Melanocyte of skin (primary cell): Measurements from ENCODE around the genes CCDC89 and CCDC81.

DNA sequence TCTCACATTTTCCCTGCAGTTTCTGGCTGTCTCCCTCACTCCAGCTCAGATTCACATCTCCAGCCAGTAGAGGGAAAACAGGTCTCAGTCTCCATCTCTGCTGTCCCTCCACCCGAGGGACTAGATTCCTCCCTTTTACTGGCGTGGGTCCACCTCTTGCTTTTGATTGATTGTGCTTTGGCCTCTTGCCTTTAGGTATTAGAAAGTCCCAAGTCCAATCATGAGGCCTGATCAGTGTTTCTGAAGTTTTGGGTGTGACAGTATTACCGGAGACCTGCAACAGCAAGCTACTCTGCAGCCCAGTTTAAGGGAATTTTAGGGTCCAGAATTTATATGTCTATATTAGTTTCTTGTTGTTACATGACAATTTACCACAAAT is 805.1 kb upstream of the CCDC90B start:
- CAGE, long polyA plus RNA, 2 experiments: no peak in any of the 2 experiments

- CAGE, long polyA plus RNA, 2 experiments: no peak in any of the 2 experiments
Observed at GRCh38 chr11:85659295-85660132, 5.4 kb downstream of the CREBZF start.

- CAGE, long polyA plus RNA, 2 experiments: no peak in any of the 2 experiments
Observed at GRCh38 chr11:85685473-85686306, at the start of gene CCDC89. TSS of gene CCDC89 (minus strand) at chr11:85686195.

- CAGE, long polyA plus RNA, 2 experiments: no peak in any of the 2 experiments
Observed at GRCh38 chr11:85718752-85719509, 32.9 kb upstream of the CCDC89 start.

GRCh38 chr11:85737561-85738203 is 51.7 kb upstream of the CCDC89 start:
- CAGE, long polyA plus RNA, 2 experiments: no peak in any of the 2 experiments

GRCh38 chr11:85752244-85752748 is 58.6 kb downstream of the SYTL2 start:
- CAGE, long polyA plus RNA, 2 experiments: no peak in any of the 2 experiments

GRCh38 chr11:85752749-85753812 is 57.9 kb downstream of the SYTL2 start:
- CAGE, long polyA plus RNA, 2 experiments: no peak in any of the 2 experiments

DNA sequence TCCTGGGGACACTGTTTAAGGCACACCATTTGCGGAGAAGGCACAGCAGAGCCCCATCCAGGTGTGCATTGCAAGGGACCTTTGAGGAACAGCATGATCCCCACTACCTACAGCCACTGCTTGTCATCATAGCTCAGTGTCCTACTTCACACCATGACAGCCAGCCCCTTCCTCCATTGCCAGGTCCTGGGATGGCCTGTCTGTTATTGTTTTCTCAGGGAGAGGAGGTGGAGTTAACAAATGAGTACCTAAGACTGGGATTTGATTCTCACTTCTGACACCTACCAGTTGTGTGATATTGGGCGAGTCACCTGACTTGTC is 54.8 kb downstream of the SYTL2 start:
- CAGE, long polyA plus RNA, 2 experiments: no peak in any of the 2 experiments

GRCh38 chr11:85784802-85785422 is 26.0 kb downstream of the SYTL2 start:
- CAGE, long polyA plus RNA, 2 experiments: no peak in any of the 2 experiments

GRCh38 chr11:85809676-85810453 is 1.1 kb downstream of the SYTL2 start:
- CAGE, long polyA plus RNA, 2 experiments: no peak in any of the 2 experiments

- CAGE, long polyA plus RNA, 2 experiments: no peak in any of the 2 experiments
Observed at GRCh38 chr11:85855493-85855853, 290 bp downstream of the CCDC83 start.

- CAGE, long polyA plus RNA, 2 experiments: no peak in any of the 2 experiments
Observed at GRCh38 chr11:85957463-85958579, 102.6 kb downstream of the CCDC83 start.

GRCh38 chr11:86151844-86152078 is 82.9 kb upstream of the PICALM start:
- CAGE, long polyA plus RNA, 2 experiments: no peak in any of the 2 experiments

GRCh38 chr11:86152079-86152299 is 83.1 kb upstream of the PICALM start:
- CAGE, long polyA plus RNA, 2 experiments: no peak in any of the 2 experiments

DNA sequence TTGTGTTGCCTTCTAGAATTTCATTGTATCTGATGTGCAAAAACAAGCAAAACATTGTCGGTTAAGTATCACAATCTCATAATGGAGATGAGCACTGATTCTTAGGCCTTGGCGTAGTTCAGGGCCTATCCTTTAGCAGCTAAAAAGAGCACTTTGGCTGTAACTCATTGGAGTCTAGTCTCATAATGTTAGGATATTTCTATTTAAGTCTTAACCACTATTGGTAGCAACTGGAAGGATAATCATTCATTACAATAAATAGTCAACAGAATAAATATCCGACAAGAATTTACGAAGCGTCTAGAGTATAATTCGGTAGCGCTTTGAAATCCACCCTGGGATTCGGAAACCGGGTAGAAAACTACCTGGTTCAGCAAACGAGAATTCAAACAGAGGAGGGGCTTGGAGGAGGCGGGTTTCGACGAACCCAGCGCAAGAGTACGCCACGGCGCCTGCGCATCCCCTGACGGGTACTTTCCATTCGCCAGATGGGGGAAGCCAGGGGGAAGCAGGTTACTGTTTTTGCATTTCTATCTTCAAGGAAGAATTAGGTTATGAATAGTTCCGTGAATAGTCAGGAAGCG is 396 bp upstream of the EED start:
- CAGE, long polyA plus RNA, 2 experiments: no peak in any of the 2 experiments

GRCh38 chr11:86374543-86375145 is at the start of gene CCDC81:
TSS of gene CCDC81 (plus strand) at chr11:86374887.
- CAGE, long polyA plus RNA, 2 experiments: no peak in any of the 2 experiments

DNA sequence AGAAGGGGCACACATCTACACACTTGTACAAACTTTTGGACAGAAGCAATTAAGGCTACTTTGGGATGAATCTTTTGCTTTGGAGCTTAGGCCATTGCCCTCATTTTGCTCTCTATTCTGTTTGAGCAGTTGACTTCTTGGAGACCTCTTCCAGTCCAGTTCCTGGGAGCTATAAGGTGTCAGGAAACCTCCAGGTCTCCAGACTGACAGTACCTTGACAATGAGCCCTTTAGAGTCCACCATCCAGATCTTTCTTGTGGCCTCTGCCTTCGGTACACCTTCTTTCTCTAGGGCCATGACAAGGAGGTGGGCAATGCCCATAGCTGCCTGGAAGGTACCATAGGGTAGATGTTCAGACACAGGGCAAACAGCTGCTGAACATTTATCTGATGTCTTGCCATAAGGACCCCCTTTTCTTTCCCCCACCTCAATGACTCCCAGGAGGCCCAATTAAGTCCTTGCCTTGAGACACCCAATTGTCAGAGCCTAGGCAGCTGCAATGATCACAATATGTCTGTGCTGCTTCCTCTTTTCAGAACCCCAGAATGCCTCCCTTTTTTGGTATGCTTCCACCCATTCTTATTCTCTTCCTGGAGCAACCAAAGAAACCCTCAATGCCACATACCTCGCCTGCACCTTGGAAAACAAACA is 75.1 kb downstream of the CCDC81 start:
- CAGE, long polyA plus RNA, 2 experiments: no peak in any of the 2 experiments

- CAGE, long polyA plus RNA, 2 experiments: no peak in any of the 2 experiments
Observed at GRCh38 chr11:86503030-86504229, 128.7 kb downstream of the CCDC81 start.

DNA sequence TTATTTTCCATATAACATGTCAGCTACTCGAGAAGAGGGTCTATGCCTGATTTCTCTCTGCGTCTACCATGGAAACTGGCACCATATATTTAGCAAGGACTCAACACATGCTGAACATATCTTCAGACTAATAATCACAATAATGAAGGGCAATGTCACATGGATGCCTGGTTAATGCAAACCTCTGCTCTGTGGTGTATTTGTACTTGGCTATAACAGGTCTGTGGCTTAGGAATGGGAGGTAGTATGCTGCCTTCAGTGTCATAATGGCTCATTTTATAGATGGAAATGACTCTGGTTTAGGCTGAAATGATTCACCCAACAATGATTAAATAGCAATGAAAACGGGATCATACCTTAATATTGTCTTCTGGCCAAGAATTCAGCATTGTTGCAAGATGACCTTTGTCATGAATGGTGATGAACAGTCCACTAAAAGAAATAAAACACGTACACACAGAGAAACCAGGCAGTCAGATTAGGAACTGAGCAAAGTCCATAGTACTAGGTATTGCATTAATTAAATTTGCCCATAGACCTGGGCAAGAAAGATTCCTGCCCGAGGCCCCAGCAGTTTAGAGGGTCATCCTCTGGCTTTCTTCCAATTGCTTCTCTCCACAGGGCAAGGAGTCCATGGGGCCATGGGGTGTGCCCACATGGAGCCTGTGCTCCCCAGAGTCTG is 133.9 kb downstream of the CCDC81 start:
- CAGE, long polyA plus RNA, 2 experiments: no peak in any of the 2 experiments

GRCh38 chr11:86597102-86597786 is 203.1 kb upstream of the PRSS23 start:
- CAGE, long polyA plus RNA, 2 experiments: no peak in any of the 2 experiments